H4 (cell line): ENCODE measurements around a stretch of chr7.

DNA sequence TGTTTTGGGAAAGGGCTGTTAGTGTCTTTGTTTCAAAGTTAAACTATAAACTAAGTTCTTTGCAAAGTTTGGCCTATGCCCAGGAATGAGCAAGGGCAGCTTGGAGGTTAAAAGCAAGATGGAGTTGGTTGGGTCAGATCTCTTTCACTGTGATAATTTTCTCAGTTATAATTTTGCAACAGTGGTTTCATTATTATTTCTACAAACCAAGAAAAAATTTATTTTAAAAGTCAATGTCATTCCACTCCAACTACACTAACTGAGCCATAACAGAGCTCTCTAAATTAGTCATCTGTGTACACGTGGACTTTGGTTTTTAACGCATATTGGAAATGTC, 143.3 kb upstream of the C7orf33 start:
- RAMPAGE, long total RNA: no peak

- RAMPAGE, long total RNA: no peak
Observed at GRCh38 chr7:148540396-148540831, 50.2 kb upstream of the C7orf33 start.

GRCh38 chr7:148572002-148572650, 18.4 kb upstream of the C7orf33 start:
- RAMPAGE, long total RNA: no peak

DNA sequence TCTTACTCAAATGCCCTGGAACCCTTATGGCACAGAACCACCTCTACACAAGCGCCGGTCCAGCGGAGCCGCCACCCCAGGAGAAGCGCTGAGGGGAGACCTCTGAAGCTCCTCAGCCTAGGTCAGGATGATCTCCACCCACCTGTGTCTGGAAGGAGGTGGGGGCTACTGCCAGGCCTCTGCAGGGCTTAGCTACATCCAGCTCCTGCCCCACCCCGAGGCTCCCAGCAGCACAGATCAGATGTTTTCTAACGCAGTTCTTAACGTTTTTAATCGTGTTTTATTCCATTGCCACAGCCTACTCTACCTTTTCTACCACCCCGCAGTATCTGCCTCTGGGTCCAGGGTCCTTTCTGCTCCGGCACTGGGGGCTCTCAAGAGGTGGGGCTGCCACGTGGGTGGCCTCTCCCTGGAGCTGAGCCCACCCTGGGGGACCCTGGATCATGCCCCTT, 25.5 kb downstream of the PDIA4 start:
- RAMPAGE, long total RNA: no peak

- RAMPAGE, long total RNA: no peak
Observed at GRCh38 chr7:149005122-149005636, 23.1 kb downstream of the PDIA4 start.

GRCh38 chr7:149026820-149027415, 1.4 kb downstream of the PDIA4 start:
- RAMPAGE, long total RNA: no peak

GRCh38 chr7:149125290-149126137, 610 bp downstream of the ZNF425 start:
- RAMPAGE, long total RNA: no peak

GRCh38 chr7:149127779-149128152, 1.6 kb upstream of the ZNF425 start:
- RAMPAGE, long total RNA: no peak

DNA sequence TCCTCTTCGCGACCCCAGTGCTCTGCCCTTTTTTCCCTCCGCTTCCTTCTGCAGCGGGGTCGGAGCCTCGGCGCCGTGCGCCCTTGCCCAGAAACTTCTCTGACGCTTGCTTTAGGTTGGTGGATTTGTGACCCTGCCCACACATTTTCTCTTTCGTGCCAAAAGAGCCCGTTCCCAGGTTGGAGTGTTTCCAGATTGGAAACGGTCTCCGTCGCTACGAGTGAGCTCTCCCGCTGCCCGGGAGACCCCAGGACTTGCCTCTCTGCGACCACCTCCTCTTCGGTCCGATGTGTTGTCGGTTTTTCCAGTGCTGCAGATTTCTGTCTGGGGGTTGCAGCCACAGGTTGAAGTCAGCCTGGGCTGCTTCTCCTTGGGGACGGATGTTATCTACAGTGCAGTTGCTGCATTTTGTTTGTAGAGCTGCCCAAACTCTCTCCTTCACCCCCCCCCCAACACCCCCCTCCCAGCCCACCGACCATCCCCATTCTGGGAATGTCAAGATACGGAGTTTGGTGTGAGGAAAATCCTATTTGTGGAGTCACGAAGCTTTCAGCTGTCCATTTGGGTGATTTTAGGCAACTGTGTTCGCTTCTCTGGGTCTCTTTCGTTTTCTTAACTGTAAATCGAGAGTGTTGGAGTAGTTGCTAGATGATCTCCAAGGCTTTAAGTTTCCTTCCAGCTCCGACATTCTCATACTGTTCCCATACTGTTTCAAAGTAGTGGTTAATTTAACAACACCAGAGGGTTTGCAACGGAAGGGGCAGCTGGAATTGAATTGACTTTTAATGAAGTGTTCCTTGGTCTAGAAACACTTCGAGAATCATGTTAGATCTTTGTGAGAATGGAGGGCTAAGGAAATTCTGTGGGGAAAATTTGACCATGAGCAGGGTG, 736 bp downstream of the ZNF212 start:
- RAMPAGE, long total RNA: no peak

GRCh38 chr7:149455069-149455837, 5.6 kb downstream of the ZNF777 start:
- RAMPAGE, long total RNA: no peak

DNA sequence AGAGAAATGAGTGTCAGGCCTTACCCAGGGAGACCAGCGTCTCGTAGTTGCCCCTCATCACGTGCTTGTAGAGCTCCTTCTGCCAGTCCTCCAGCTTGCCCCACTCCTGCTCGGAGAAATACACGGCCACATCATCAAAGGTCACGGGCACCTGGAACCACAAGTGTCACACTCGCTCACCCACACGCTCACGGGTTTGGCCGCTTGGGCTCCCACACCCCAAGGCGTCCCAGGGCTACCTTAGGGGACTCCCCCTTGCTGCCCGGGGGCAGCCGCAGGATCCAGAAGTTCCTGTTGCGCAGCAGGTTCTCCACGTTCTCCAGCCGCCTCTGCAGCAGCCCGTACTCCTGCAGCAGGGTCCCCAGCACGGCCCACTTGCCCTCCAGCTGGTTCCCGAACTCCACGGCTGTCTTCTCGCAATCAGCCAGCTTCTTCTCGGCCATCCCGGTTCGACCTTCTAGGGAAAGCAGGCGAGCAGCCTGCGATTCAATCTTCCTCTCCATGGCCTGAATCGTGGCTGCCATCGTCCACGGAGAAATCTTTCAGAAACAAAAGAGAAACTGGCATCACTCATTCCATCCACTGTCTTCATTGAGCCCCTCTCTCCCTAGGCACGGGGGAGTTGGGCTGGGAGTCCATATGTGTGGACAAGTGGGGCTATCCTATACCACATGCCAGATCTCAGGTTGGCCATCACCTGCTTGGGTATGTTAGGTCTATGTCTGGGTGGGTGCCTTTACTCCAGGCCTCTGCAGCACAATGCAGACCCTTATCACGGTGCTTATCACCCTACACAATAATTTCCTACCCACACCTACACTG, 3.4 kb downstream of the ZNF746 start:
- RAMPAGE, long total RNA: no peak

DNA sequence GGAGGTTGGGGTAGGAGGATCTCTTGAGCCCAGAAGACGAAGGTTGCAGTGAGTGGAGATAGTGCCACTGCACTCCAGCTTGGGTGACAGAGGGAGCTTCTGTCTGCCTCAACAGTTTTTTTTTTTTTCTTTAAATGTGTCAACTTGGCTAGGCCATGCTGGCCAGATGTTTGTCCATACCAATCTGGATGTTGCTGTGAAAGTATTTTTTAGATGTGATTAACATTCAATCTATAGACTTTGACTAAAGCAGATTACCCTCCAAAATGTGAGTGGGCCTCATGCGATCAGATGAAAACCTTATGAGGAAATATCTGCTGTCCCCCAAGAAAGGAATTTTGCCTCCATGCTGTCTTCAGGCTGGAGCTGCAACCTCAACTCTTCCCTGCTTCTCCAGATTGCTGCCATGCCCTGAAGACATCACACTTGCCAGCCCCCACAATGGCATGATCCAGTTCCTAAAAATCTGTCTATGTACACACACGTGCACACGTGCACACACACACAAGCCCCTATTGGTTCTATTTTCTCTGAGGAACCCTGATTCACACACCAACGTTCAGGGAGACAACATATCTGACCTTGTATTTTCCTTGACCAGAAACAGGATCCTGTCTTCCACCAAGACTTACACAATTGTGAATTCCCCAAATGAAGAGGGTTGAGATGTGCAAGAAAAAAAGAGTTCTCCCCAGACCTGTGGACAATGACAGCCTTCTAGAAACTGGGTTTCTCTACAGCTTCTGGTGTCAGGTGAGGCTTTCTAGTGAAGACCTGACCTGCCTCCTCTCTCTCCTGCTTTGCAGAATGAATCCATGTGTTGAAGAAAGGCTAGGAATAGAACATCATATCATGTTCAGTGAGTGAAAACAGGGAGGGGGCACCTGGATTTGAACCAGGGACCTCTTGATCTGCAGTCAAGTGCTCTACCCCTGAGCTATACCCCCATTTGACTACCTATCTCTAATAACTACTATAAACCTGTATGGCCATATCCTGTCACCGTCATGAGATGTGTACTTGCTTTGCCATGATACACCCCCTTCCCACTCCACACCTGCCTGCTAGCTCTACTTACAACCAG, 90.9 kb upstream of the ZNF746 start:
- RAMPAGE, long total RNA: no peak

DNA sequence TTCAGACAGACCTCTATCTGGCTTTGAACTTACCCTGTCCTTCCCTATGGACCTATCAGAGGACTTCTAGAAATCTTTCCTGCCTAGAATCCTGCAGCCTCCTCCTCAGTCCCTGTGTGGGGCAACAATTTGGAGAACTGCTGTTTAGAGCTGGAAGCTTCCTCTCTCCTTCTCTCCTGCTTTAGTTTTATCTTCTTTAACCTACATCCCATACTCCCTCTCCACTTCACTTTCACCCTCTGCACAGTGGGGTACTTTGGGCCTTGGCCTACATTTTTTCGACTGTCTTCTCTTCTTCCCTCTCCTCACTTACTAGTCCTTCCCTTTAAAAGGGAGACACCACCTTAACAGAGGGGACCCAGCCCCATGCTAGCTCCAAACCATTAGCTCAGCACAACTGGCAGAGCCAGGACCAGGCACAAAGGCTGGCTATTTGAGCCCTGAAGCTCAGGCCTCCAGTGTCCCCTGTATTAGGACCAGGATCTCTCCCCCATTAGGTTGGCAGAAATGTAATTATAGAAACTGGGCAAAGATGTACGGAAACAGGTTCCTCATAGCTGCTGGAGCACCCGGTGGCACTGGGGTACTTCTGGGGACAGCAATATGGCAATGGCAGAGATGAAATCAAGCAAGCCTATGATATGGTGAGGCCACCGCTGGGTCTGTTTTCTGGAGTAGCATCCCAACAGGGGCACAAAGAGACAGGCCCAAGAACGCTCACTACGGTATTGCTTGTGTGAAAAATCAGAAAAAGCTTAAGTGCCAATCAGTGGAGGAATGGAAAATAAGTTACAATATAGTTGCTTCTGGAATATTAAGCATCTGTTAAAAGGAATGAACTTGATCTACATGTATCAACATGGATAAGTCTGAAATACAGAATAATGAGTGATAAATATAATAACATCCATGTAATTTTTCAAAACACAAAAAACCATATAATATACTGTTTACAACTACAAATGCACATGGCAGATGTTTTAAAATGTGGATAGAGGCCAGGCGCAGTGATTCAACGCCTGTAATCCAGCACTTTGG, 92.8 kb upstream of the ZNF746 start:
- RAMPAGE, long total RNA: no peak

DNA sequence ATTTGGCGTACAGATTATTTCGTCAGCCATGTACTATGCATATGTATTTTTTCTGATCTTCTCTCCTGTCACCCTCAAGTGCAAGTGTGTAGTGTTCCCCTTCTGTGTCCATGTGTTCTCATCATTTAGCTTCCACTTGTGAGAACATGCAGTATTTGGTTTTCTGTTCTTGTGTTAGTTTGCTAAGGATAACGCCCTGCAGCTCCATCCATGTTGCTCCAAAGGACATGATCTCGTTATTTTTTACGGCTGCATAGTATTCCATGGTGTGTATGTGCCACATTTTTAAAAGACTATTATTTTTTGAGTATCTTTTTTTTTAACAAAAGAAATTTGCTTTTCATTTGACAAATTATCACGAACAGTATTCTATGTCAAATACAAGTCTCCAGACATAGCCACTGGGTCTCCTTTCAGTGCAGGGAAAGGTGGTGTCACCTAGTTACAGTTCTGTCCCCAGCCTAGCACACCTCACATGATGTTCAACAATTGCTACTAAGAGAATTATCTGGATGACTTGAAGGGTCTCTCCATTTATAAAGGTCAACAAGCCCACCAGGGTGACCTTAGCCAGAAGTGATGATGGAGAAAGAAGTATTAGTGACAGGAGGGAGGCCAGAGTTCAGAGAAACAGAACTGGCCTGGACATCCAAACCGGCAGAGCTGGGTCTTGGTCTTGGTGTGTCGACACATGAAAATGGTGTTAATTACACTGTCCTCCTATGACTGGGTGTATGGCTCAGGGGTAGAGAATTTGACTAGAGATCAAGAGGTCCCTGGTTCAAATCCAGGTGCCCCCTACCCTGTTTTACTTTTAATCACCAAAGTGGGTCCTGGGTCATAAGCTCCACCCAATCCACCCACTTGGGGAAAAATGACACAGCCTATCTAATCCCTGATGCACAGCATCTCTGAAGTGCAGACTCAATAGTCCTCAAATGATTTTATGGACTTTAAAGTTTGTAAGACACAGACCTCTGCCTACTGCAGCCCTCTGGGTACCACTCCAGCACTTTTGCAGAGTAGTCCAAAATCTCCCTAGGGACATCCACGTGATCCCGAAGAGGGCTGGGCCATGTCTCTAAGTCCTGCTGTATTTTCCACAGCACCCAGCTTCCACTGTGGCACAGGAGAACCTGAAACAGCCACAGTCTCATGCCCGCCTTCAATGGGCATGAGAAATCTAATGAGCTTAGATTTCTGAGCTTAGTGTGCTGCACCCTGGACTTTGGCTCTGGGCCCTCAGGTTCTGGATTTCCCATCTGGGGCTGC, 106.7 kb upstream of the KRBA1 start:
- RAMPAGE, long total RNA: no peak

GRCh38 chr7:149706737-149706940, 8.1 kb upstream of the KRBA1 start:
- RAMPAGE, long total RNA: no peak

- RAMPAGE, long total RNA: no peak
Observed at GRCh38 chr7:149730184-149730787, 15.5 kb downstream of the KRBA1 start.

DNA sequence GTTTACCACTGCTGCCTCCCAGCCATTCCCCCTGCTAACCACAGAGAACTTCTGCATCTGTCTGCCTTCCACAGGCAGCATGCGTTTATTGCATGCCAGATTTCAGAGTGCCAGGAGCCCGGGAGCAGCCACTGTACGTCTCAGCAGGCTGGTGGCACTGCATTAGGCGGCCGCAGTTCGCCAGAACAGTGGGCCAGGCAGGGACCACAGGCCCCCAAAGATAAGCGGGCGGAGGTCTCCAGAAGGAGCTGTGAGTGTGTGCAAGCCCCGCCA, 26.9 kb downstream of the KRBA1 start:
- RAMPAGE, long total RNA: no peak

DNA sequence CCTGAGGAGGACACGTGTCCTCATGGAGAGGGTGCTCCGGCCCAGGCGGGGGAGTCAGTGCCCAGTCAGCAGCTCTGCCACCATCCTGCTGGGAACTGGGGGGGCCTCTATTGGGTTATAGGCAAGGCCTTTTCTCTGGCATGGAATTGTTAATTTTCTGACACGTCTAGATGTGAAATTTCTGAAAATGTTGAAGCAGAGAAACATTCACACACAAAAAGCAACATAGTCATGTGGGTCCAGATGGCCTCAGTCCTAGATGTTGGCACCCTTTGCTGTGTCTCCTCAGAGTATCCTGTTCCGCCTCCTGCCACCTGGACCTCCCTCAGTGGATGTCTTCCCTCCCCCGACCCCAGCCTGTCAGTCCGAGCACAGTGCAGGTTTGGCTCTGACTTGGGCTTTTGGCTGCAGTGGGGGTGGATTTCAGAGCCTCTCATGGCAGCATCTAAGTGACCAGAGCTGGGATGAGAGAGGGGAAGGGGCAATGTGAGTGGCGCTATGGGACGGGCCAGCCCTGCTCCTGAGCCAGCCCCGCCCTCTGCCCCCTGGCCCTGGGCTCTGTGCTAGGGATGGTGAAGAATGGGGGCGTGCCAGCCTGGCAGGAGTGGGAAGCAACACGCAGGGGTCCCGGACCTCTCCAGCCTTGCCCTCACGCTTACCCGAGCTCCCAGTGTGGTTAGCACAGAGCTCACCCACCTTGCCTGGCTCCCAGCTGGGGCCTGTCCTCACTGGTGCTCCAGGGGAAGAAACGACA, 6.1 kb downstream of the ATP6V0E2 start:
- RAMPAGE, long total RNA: no peak

DNA sequence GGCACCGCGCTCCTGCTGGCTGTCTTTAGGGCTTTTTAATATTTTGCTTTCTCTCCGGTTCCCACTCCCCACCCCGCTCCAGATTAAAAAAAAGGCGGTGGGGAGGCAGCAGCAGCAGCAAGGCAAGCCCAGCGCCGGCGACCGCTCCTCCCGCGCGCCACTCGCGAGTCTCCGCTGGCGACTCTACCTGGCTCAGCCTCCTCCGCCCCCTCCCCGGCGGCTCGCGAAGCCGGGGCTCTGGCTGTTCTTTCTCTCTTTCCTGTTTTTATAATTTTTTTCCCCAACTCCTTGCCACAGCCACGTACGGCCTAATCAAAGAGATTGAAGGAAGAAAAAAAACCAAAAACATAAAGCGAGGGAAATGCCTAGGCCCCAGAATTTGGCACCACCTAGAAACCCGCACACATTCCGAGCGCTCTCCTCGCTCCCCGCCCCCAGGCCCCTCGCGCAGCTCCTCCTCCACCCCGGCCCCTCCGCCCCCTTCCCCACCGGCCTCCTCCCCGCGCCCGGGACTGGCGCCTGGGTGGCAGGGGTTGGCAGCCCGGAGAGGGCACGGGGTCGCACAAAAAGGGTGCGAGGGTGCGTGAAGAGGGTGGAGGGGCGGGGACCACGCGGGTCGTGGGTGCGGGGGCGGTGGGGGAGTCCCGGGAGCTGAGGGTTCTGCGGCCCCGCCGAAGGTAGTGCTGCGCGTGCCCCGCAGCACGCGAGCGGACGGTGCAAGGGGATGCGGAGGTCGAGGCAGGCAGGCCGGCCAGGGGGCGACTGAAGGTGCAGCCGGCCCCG, 174.3 kb downstream of the ATP6V0E2 start:
- RAMPAGE, long total RNA: no peak

- RAMPAGE, long total RNA: no peak
Observed at GRCh38 chr7:150048702-150049797, 175.3 kb downstream of the ATP6V0E2 start.